Neural progenitor cell (in vitro differentiated cells): ENCODE measurements around a stretch of chr3.

DNA sequence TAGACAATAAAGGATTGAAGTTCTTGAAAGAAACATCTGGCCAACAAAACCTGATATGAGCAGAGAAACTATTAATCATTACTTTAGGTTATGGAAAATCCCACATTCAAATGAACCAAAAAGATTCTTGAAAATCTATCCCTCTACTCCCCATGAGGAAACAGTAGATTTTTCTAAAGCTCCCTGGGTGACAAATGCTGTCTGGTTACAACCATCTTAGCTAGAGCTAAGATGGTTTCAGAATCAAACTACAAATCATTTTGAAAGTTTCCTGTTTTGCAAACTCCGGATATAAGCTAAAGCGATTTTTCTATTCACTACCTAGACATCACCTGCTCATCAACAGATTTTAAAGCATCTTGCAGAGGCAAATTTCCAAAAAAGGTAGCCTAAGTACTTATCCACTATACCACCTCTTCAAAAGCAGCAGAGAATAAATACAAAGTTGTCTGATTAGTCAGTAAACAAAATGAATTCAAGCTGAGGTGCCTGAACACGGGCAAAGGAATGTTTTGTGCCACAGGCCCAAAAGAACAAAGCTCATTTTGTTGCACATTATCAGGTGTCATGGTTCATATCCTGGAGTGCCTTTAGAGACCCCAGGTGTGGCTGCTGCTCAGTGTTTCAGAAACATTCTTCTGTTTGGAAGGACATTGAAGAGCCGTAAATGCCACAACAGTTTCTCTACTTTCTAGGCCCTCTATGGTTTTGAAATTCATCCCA, 204.9 kb downstream of the TNIK start:
- RAMPAGE, long total RNA: no peak

DNA sequence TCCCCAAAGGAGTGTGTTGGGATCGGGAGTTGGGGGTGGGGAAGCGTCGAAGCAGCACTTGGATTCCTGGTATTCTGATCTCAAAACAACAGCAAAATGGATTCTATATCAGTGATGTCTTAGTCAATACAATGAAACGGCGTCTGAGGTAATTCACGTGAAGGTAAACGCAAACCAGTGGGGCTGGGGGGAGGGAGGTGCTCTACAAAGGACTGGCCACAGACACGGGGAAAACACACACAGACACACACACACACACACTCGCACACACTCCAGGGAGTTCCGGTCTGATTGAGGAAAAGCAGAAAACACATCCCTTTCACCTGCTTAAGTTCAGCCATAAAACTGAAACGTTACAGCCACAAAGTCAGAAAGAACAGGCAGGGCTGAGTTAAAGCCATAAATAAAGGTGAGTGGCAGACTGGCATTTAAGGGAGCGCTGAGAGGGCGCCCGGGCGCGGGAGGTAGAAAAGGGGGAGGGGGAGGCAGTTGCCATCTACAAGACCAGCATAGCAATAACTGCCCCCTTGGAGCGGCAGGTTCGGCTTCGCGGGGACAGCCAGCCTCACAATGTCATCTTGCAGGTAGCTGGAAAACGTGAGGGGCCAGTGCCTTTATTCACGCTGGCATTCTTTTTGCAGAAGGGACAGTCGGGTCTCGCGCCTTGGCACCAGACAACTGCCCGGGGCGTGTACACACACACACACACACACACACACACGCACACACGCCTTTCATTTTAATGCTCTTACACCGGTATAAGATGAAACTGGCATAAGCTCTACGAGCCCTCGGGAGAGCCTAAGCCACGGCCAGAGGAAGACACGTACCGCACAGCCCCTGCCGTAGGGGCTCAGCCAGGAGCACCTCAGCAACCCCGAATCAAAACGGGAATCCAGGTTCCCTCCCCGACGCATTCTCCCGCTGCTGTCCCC, 955 bp downstream of the TNIK start:
- RAMPAGE, long total RNA: no peak

GRCh38 chr3:171616675-171617696, 156.8 kb upstream of the TNIK start:
- RAMPAGE, long total RNA: no peak

GRCh38 chr3:171683031-171683522, 127.2 kb downstream of the PLD1 start:
- RAMPAGE, long total RNA: no peak

GRCh38 chr3:171758272-171758783, 52.0 kb downstream of the PLD1 start:
- RAMPAGE, long total RNA: no peak

DNA sequence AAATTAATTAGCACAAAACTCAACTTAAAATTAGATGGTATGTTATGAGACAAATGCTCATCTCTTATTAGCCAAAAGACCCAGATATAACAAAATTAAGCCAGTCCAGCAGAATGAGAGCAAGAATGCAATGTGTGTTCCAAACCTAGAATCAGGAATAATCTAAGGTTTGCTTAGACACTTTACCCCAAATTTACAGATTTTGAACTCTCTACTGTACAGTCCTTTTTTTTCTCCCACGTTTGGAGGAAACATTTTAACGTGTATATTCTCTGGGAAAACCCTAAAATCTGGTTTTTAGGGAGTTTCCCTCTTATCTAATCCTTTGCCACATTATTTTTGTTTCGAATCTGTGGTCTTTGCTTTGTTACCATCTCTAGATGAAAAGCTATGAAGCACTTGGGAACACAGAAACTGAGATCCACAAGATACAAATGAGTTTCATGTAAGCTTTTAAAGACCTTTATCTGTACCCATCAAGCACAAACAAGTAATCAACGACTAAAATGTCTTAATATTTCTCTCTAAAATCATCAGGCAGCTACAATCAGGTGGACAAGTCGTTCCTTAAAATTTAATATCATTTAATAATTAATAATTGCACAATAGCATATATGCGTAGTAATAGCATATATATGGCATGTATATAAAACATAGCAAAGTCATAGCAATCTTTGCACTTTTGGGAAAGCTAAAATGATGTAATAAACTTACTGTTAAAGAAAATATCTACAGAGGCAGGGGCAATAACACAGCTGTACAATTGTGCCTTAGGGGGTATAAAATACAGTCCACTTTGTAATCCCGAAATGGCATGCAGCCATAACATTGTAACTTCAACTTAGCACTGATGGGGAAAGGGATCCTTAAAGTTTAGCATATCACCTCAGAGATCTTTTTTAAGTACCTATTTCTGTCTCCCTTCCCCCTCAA, 41.2 kb downstream of the PLD1 start:
- RAMPAGE, long total RNA: no peak

DNA sequence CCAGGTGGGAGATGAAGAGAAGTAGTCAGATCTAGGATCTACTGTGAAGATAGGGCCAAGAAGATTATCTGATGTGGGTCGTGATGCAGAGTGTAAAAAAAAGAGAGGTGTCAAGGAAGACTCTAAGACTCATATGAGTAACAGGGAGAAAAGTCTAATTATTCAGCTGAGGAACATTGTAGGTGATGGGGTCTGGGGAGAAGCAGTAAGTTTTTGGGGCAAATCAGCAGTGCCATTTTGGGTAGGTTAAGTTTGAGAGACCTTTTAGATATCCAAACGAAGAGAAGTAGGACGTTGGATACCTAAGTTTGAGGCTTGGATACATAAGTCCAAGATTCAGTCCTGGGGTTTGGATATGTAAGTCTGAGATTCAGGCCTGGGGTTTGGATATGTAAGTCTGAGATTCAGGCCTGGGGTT, 31.0 kb downstream of the PLD1 start:
- RAMPAGE, long total RNA: no peak

DNA sequence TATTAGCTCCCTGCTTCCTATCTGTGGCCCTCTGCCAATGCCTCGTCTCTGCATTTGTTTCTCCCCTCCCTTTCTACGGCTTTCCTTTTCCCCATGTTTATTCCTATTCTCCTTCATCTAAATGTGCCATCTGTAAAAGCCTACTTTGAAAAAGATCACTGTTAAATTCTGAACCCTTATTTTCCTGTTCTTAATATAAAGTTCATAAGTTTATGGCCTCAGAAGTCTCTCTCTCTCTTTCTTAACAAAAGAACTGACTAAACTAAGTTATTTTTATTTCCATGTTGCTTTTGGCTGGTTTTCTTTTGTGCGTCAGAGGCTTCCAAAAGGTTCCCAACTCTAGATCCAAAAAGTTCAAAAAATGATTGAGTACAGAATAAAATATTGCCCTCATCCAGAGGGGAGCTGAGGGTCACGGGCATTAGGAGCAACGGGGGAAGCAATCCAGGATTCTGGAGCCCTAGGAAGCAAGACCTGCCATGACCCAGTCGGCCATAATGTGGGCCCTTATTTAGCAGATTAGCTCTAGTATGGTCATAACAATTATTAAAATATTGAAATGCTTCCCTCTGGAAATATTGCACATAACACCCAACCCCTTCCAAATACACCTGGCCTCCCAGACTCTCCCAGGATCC, 5.3 kb downstream of the PLD1 start:
- RAMPAGE, long total RNA: no peak

- RAMPAGE, long total RNA: no peak
These were observed 4.0 kb downstream of the PLD1 start for GRCh38 chr3:171805993-171806981.

DNA sequence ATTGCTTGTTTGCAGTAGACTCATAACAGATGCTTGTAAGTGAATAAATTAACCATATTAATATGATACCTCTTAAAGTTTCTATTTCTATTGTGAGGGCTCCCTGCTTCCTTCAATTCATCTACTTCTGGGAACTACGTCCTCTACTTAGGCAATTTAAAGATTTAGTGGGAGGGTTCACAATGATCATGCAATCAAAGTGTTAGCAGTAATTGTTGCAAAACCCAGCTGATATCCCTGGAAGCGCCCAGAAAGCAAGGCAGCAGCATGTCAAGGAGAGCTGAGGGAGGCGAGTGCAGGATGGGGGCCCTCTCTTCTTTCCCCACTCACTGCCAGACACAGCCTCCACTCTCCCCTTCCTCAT, 6.4 kb downstream of the TMEM212 start:
- RAMPAGE, long total RNA: no peak

GRCh38 chr3:172052416-172053029, 13.1 kb downstream of the FNDC3B start:
- RAMPAGE, long total RNA: no peak

DNA sequence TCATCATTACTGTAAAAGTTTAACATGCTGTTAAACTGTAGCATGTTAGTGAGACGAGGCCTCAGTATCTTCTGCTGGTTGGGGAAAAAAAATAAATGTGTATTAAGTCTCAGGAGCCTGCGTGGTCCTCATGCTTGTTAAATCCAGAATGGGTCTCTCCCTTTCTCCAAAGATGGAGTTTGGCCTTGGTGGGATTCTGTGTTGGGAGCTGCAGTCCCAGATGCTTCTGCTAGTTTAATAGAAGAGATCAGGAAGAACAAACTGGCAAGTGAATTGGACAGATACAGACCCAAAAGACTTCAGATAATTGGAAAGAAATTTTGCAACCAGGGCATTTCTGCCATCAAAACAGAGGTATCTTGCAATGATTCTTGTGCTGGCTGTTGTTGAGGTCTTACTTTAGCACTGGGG, 39.8 kb downstream of the FNDC3B start:
- RAMPAGE, long total RNA: no peak

DNA sequence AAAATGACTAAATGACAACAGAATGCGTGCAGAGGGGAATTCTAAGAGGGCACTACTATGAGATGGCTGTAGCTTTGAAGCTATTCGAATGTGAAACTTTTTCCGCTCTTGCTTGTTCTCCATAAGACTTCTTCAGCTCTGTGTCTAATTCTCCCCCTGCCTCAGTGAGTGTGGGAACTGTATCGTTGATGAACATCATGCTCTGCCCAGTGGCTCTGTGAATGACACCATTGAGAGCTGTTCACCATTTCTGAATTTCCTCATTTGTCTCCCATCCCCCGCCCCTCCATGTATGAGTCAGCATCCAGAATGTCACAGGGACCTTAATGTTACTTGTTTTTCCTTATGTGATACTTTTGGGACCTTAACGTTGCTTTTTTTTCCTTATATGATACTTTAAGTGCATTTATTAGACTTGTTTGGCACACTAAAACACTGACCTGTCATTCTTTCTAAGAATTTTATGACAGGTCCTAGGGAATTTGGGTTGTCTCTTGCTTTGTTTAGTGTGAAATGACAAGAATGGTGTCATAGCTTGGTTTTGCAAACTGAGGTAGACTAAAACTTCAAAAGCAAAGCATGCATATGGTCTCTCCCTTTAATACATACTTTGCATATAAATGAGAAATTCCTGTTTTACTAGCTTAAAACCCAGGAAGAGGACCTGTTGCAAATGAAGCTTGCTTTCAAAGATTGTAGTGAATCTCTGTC, 99.6 kb downstream of the FNDC3B start:
- RAMPAGE, long total RNA: no peak

GRCh38 chr3:172148342-172148762, 109.0 kb downstream of the FNDC3B start:
- RAMPAGE, long total RNA: no peak

GRCh38 chr3:172258051-172258601, 190.1 kb downstream of the GHSR start:
- RAMPAGE, long total RNA: no peak

- RAMPAGE, long total RNA: no peak
These were observed 187.0 kb downstream of the NLGN1 start for GRCh38 chr3:173584398-173585062.

DNA sequence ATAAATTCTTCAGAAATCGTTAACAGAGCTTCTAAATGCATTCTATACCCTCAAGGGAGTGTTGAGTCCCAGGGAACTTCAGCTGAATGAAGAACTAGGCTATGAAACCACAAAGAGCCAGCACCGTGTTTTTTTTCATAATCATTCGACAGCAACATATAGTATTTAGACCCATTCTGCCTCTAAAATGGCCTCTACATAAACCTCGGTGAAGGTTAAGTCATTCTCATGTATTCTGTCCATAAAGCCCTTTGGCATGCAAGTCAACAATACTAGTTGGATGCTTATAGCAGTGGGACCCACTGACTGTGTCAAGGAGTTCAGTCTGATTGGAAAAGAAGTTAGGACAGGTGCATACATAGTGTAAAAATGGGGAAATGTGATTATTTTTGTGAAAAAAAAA, 225.4 kb downstream of the NLGN1 start:
- RAMPAGE, long total RNA: no peak

DNA sequence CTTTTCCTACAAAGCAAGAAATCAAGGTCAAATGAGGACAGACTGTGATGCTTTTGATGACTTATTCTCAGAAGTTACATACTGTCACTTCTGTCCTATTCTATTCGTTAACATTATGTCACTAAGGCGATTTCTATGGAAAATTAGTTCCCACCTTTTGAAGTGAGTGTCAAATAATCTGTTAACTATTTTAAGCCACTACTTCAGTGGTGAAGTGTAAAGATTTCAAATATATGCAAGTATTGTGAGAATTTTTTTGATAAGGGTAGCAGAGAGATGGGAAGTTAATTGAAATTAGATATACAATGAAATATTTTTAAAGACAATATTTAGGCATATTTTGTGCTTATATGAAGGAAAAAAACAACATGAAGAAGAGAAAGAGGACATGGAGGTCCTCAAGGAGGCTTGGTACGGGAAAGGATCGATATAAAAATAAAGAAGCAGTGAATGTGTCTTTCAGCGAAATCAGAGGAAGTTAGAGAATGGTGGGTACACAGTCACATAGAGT, 106.2 kb downstream of the NAALADL2 start:
- RAMPAGE, long total RNA: no peak

GRCh38 chr3:176362401-176362917, 834.8 kb downstream of the TBL1XR1 start:
- RAMPAGE, long total RNA: no peak

- RAMPAGE, long total RNA: no peak
These were observed 181.8 kb downstream of the TBL1XR1 start for GRCh38 chr3:177015156-177016122.